ENCODE measurements around the gene CNOT11.

GRCh38 chr2:100786291-100786670 is 33.7 kb upstream of the NPAS2 start:
- PRO-cap, 7 experiments: no peak in any of the 7 experiments
- RAMPAGE, long total RNA, 2 experiments: no peak in any of the 2 experiments

DNA sequence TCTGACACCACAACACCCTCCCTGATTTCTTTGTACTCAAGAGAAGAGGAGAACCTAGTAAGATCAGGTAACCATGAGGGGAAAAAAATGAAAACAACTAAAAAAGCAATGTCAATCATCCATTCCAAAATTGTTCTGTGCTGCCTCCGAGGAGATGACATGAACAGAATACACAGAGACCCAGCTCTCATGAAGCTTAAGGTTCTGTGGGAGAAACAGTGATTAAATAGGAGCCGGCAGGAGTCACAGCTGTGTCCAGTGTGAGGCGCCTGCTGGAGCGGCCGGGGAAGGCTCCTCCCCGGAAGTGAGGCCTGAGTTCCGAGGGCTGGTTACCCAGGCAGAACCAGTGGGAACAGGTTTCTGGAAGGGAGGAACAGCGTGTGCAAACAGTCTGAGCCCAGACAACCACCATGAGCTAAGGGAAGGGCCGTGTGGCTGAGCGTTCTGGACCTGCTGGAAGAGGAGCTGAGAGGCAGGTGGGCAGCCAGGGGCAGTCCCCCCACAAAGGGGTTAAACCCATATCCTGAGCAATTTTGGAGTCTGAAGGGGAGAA is 26.0 kb upstream of the NPAS2 start:
- PRO-cap, 7 experiments: no peak in any of the 7 experiments
- RAMPAGE, long total RNA, 2 experiments: no peak in any of the 2 experiments

GRCh38 chr2:100824466-100825122 is 4.7 kb downstream of the NPAS2 start:
- PRO-cap, 7 experiments: no peak in any of the 7 experiments
- RAMPAGE, long total RNA, 2 experiments: no peak in any of the 2 experiments

GRCh38 chr2:100830334-100830855 is 10.5 kb downstream of the NPAS2 start:
- PRO-cap, 7 experiments: no peak in any of the 7 experiments
- RAMPAGE, long total RNA, 2 experiments: no peak in any of the 2 experiments

DNA sequence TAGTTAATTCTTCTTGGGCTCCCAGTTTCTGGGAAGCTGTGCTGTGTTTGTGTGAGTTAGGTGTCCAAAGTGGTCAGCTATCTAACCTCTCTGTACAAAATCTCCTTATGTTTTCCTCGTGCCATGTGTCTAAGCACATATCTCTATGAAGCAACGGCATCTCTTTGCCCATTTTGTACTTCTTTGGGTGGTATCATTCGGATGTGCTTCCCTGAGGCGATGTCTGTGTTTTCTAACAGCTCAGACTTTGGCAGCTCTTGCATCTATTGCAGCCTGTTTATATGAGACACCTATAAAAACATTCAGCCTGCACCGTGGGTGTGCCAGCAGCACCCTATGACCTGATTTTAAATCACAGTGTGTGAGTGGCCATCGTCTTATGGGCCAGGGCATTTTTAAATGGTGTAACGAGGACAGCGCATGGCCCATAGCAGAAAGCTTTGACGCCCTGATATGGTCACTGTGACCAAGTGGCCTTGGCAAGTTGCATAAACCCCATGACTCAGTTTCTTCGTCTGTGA is 12.9 kb downstream of the NPAS2 start:
- PRO-cap, 7 experiments: no peak in any of the 7 experiments
- RAMPAGE, long total RNA, 2 experiments: no peak in any of the 2 experiments

- PRO-cap, 7 experiments: no peak in any of the 7 experiments
- RAMPAGE, long total RNA, 2 experiments: no peak in any of the 2 experiments
Measured at GRCh38 chr2:100861157-100861753, 41.3 kb downstream of the NPAS2 start.

- PRO-cap, 7 experiments: no peak in any of the 7 experiments
- RAMPAGE, long total RNA, 2 experiments: no peak in any of the 2 experiments
Measured at GRCh38 chr2:100887900-100888685, 68.2 kb downstream of the NPAS2 start.

DNA sequence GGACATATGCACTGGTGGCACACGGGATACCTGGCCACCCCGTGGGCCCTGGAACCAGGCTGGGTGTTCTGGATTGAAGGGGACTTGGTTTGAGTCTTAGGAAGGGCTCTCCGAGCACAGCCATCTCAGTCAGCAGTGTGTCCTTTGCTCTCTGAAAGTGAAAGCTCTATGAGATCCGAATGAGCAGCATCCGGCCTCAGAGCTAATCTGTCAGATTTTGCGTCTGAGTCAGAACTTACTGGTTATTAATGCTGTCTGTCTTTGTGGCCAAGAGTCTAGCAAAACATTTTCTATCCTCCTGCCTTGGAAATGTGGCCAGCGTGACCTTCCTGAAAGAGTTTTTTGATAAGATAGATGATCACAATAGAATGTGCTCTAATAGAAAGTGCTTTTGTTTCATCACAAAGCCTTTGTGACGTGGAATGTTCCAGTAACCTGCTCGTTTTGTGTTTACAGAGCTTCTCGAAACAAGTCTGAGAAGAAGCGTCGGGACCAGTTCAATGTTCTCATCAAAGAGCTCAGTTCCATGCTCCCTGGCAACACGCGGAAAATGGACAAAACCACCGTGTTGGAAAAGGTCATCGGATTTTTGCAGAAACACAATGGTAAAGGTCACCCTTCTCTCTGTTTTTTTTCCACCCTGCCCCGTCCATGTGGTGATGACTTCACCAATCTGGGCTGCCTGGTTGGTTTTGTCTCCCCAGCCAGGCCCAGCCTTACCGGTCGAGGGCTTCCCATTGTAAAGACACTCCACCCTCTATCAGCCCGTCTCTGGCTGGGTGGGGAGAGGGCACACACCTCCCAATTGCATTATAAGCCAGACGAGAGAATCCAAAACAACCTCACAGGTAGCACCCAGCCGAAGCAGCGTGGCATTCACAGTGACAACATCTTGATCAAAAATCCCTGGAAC is 77.1 kb upstream of the RPL31 start:
- PRO-cap, 7 experiments: peak in 2 of 7 experiments; most common plus-strand start position 466 of the sequence (in 1); most common minus-strand start position 139 of the sequence (in 1)
- RAMPAGE, long total RNA, 2 experiments: start-site peak on the plus strand in 1 of 2 experiments, centred at position 499 of the sequence, 8 reads per replicate

DNA sequence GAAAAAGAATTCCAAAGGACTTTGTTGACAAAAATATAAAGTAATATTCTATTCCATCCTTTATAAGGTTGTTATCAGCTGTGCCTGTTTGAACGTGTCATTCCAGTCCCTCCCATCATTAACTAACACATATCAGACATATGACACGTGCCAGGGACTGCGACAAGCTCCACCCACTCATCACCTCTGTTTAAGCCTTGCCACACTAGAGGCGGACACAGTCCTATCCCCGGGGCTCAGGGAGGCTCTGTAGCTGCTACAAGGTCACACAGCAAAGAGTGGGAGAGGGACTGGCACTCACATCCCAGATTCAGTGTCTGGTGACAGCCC is 30.0 kb downstream of the TBC1D8 start:
- PRO-cap, 7 experiments: no peak in any of the 7 experiments
- RAMPAGE, long total RNA, 2 experiments: no peak in any of the 2 experiments

- PRO-cap, 7 experiments: no peak in any of the 7 experiments
- RAMPAGE, long total RNA, 2 experiments: no peak in any of the 2 experiments
Measured at GRCh38 chr2:101140331-101140537, 10.9 kb downstream of the TBC1D8 start.

DNA sequence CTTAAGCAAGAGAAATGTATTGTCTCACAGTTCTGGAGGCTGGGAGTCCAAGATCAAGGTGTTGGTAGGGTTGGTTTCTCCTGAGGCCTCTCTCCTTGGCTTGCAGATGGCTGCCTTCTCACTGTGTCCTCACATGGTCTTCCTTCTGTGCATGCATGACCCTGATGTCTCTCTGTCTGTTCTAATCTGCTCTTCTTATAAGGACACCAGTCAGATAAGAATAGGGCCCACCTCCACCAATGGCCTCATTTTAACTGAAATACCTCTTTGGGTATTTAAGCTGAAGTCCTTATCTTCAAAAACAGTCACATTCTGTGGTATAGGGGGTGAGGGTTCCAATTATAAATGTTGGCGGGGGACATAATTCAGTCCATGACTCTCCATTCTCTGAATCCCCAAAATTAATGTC is 20.8 kb upstream of the CNOT11 start:
- PRO-cap, 7 experiments: no peak in any of the 7 experiments
- RAMPAGE, long total RNA, 2 experiments: no peak in any of the 2 experiments

DNA sequence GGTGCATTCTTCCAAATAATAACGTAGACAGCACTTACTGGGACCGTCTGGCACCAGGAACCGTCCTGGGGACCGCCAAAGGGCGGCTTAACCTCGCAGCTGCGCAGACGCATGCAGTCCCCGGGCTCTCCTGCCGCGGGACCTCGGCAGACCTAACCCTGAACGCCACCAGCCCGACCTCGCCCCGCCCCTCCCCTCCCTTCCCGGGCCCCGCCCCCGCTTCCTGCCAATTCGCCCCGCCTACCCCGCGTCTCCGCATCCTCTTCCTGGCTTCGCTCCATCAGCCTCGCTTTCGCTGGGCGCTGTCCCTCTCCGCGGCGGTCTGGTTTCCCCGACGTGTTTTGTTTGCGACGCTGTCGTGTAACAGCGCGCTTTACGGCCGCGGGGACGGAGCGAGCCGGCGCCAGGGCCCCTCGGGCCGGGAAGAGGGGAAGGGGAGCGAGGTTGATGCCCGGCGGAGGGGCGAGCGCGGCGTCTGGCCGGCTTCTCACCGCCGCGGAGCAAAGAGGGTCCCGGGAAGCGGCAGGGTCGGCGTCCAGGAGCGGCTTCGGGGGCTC is at the start of gene CNOT11:
Gene CNOT11 (plus strand): TSS at position 369 of the 557 bp plus-strand sequence.
- PRO-cap, 7 experiments: peak in 7 of 7 experiments; most common plus-strand start position 371 of the sequence (in 6); most common minus-strand start position 154 of the sequence (in 7)
- RAMPAGE, long total RNA, 2 experiments: start-site peak on the plus strand in 1 of 2 experiments, centred at position 385 of the sequence, 16 reads per replicate; start-site peak on the minus strand in 1 of 2 experiments, centred at position 139 of the sequence, 79 reads per replicate

DNA sequence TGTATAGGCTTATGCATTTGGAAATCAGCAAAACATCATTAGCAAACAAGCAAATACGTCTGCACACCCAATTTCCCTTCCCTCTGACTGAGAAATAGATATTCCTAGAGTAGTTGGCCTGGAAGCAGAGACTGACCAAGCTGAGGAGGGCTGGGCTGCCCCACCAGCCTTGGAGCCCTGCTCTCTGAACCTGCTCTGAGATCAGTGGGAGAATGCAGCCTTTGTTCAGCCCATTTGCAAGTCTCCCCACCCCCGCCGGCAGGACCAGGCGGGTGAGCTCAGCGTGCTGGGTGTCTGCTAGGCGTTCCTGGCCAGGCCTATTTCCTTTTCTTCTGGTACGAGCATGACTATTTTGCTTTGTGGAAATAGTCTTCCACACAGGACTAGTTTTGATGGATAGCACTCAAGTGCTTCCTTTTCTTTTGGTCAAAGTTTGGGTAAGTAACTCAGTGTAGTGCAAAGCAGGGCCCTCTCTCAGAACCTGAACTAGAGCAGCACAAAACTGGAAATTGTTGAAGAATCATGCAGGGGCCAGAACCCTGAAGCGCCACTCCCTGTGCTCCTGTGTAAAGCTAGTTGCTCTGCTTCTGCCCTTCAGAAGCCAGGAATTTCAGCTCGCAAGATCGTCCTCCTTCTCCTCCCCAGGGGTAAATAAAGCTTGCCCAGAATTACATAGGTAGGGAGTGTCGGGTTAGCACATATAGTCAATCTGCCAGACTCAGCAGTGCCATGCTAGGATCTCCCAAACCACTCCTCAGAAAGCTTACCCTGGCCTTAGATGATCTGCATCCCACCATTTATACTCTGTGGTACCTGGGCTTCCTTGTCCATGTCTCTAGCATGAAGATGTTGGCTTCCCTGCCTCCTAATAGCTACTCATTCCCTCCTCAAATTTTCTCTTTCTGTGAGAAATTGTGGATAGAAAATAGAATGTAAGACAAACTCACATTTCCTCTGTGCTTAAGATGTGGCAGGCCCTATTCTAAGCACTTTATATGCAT is 22.1 kb upstream of the RNF149 start:
- PRO-cap, 7 experiments: no peak in any of the 7 experiments
- RAMPAGE, long total RNA, 2 experiments: no peak in any of the 2 experiments

GRCh38 chr2:101400059-101400504 is 12.8 kb upstream of the CREG2 start:
- PRO-cap, 7 experiments: no peak in any of the 7 experiments
- RAMPAGE, long total RNA, 2 experiments: no peak in any of the 2 experiments

- PRO-cap, 7 experiments: no peak in any of the 7 experiments
- RAMPAGE, long total RNA, 2 experiments: no peak in any of the 2 experiments
Measured at GRCh38 chr2:101625410-101625951, 72.0 kb upstream of the MAP4K4 start.

GRCh38 chr2:101706781-101707249 is 9.3 kb downstream of the MAP4K4 start:
- PRO-cap, 7 experiments: no peak in any of the 7 experiments
- RAMPAGE, long total RNA, 2 experiments: no peak in any of the 2 experiments

DNA sequence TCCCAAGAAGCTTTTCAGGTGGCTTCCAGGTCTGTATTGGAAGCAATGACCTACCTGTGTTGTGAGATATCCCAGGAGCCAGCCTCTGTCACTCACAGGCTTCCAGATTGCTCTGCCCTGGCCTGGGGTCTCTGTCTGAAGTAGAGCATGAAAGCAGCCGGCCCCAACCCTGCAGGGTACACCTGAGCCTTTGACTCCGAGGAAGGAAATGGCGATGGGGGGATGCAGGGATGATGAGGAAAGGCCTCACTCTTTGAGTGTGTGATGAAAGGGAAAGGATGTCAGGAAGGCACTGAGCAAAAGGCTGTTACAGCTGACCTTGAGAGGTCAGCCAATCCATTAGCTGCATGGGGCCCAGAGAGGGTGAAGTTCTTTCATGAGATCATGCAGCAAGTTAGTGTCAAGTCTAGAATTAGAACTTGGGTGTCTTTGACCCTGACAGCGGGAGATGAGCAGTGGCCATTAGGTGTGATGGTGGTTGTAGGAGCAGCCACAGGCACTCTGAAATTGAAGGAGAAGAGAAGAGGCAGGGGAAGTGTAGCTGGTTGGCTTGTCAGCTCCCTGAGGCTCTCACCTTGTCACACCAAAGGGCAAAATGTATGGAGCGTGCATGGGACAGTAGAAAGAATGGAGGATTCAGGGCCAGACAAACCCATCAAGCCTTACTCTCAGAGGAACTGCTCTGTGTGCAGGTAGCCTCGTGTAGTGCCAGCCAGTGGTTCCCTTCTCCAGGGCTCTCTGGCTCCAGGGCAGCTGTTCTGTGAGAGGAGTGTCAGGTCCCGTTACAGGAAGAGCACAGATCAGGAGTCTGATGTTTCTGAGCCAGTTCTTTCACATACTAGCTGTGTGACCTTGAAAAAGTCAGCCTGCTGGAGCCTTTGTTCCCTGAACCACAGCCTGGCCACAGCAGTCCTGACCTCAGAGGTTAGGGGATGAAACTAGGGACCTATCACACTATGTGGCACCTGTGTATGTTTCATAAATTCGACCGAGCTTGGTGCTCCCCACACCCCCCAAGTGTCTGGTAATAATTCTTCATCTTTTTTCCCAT is 35.9 kb downstream of the MAP4K4 start:
- PRO-cap, 7 experiments: no peak in any of the 7 experiments
- RAMPAGE, long total RNA, 2 experiments: start-site peak on the plus strand in 1 of 2 experiments, centred at position 149 of the sequence, 8 reads per replicate

DNA sequence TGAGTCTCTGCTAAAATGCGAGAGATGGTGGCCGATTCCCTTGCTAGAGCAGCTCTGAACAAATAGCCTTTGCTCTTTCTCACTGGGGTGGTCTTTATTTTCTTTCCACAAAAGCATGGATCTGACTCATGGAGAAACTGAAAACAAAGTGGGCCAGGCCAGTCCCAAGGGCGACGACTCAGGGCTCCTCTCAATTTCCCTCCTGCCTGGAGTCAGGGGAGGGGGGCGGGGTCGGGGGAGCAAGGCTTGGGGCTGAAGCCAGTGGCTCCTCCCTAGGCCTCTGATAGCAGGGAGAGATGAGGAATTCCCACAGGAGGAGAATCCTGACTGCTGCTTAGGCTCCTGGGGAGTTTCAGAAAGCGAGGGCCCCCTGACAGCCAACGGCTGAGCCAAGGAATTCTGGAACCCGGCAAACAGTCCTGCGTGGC is 17.1 kb upstream of the IL1R2 start:
- PRO-cap, 7 experiments: peak in 1 of 7 experiments; most common plus-strand start position 167 of the sequence (in 1); most common minus-strand start position 56 of the sequence (in 1)
- RAMPAGE, long total RNA, 2 experiments: no peak in any of the 2 experiments

- PRO-cap, 7 experiments: no peak in any of the 7 experiments
- RAMPAGE, long total RNA, 2 experiments: no peak in any of the 2 experiments
Measured at GRCh38 chr2:101998628-101999780, 7.2 kb downstream of the IL1R2 start.

DNA sequence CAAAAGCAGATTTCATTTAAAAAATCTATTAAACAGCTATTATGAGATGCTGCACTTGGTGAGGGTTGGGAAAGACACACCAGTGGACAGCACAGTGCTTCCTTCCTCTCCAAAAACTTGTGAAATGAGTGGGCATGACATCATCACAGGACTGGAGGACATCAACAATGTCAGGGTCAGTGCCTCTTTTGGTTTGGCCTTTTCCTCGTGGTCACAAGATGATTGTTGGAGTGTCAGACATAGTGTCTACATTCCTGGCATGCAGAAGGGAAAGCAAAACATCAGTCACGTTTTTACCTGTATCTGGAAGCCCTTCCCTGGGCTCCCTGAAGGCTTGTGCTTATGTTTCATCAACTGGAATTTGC is 49.6 kb downstream of the IL1R2 start:
- PRO-cap, 7 experiments: no peak in any of the 7 experiments
- RAMPAGE, long total RNA, 2 experiments: no peak in any of the 2 experiments

Measured in ovary (tissue), 7 donors.